Paraaortic lymph node (tissue), 1 donor: Measurements from ENCODE around the genes UCHL1, SLC30A9 and GABRG1.

DNA sequence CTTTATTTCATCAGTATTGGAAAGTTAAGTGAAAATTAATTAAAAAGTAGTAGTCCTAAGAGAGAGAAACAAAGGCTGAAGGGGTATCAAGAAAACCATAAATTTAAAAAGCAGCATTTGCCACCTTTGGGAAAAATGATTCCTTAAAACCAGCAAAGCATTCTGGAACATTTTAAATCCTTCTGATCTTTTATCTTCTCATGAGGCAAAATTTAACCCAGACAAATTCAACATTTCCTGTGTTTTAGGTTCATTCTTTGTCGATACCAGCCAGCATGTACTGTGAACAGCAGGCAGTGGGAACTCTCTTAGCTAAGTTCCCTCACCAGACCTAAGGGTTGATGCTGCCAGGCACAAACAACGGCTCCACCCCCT lies 2.3 kb upstream of the RBM47 start:
- PRO-cap = no peak

GRCh38 chr4:40721867-40722386 lies 27.8 kb upstream of the NSUN7 start:
- PRO-cap = no peak

DNA sequence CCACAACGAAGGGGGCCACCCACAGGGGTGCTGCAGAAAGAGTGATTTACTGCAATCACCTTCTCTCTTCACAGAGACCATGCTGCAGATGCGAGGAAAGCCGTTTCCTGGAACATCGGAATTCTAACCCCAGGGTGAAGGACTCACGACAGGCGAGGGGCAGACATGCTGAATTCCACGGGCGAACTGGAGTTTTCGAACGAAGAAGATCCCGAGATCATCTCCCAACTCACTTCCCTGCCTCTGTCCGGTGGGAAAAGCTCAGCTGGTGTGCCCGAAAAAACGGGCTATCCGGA lies 722 bp downstream of the NSUN7 start:
- PRO-cap = no peak

DNA sequence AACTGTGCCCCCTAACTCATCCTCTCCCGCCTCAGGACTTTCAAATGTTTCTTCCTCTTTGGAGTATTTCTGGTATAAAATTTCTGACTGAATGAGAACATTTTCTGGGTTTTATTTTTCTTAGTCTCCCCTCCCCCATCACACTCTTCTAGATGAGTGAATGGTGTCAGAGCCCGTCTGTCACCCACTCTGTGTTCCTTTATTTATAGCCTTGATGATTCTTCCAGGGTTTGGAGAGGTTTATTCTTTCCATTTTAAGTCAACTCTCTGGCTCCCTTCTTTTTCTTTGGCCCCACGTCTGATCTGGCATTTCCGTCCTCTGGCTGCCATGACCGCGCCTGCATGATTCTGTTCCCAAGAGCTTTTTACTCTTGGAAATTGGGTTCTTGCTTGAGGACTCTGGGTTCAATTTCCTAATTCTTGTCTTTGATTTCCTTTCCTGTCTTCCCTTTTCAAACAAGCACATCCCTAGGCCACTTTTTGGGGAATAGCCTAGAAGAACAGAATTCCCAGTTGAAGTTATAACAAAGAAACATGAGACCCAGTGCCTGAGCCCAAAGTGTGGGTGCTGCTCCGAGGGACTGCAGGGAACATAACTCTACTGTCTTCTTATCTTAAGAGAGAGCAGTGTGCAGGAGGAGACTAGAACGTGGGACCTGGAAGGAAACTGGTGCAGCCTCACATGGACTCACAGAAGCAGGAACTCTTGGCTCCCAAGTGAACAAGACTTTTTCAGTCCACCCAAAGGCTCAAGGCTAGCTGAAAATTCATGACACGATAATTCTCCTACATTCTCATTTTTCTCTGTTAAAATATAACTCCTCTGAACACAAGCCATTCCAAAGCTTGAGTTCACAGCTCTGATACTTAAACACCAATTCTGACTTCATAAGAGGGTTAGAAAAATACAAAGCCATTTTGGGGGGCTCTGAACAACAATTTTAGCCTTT lies 129.1 kb downstream of the NSUN7 start:
- PRO-cap = no peak

DNA sequence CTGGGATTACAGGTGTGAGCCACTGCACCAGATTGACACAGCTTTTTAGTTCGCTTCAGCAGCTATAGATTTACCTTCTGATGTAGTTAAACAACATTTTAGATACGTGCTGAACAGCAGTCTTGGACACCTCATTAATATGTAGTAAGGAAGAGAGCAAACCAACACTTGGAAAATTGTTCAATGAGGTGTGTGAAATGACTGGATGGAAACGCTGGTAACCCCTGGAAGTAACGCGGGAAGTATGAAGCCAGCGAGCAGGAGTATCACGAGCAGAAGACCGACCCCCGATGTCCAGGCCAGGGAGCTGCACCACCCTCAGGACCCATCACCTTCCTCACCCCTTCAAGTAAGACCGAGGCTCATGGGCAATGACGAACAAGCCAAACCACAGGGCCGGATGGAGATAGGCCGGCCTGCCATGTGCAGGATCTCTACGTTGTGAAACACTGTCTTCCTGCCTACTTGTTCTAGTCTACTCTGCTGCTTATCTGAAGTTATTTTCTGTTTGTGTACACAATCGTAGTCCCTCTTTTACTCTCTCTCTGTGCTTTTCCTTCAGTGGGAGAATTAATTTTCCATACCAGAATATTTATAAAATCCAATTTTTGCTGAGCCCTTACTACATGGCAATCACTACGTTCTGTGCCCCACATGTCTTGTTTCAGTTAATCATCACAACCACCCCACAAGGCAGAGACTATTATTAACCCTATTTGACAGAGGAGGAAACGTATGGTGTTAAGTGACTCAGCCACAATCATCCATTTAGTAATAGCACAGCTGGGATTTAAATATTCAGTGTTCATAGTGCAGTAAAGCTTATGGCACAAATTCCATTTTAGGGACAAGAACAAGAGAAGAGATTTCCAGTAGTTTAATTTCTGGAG lies 221.7 kb downstream of the APBB2 start:
- PRO-cap = no peak

DNA sequence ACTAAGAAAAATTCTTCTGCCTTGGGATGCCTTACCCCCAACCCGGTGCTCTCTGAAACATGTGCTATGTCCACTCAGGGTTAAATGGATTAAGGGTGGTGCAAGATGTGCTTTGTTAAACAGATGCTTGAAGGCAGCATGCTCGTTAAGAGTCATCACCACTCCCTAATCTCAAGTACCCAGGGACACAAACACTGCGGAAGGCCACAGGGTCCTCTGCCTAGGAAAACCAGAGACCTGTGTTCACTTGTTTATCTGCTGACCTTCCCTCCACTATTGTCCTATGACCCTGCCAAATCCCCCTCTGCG lies 164.6 kb downstream of the APBB2 start:
- PRO-cap = no peak

GRCh38 chr4:41132200-41132801 lies 82.0 kb downstream of the APBB2 start:
- PRO-cap = no peak

DNA sequence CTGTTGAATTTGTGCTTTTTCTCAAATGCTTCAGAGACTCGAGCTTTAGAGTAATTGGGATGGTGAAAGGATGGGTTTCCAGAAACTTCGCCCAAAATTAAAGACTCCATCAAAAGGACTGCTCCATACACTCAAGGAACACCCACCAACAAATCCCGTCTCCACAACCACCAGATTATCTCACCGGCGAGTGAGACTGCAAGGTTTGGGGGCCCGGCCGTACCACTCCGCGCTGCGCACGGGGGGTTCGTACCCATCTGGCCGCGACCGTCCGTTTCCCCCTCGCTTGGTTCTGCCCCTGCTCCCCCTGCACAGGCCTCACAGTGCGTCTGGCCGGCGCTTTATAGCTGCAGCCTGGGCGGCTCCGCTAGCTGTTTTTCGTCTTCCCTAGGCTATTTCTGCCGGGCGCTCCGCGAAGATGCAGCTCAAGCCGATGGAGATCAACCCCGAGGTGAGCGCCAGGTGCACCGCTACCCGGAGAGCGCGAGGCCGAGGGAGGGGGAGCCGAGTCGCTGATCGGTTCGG lies at the start of gene UCHL1:
TSS of gene UCHL1 (plus strand) at position 370 of the 525 bp plus-strand sequence.
- PRO-cap = no peak

GRCh38 chr4:41257084-41258027 lies 628 bp downstream of the UCHL1 start:
- PRO-cap = no peak

DNA sequence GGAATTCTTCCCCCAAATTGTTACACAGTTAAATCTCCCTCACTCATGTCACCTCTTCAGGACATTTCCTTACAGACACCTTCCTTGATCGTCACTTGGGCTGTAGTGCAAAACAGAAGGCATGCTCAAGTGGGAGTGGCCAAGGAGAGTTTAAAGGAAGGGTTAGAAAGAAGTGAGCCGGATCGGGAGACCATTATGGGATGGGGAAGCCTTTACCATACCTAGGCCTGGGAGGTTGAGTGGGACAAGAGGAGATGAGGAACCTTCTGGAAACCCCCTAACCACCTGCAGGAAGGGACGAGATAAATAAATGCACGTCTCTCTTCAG lies 102.7 kb downstream of the UCHL1 start:
- PRO-cap = no peak

- PRO-cap = no peak
Observed at GRCh38 chr4:41544956-41545847, 7.2 kb downstream of the LIMCH1 start.

DNA sequence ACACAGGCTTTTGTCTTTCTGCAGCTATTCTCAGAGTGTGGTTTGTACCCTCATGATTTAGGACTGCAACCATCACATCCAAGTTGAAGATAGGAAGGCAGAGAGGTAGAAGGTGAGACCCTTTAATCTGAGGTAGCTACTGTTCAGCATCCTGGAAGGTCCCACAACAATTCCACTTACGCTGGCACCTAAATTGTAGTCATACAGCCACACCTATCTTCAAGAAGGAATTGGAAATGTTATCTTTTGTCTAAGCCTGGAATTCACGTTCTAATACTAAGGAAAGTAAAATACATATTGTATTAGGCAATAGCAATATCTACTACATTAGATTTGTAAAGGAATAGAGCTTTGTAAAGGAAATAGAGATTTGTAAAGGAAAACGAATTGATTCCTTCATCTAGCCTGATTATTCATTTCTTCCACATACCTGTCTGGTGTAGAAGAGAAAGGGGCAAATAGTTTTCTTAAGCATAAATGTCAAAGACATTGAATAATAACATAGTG lies 76.4 kb upstream of the PHOX2B start:
- PRO-cap = no peak

GRCh38 chr4:41882398-41882867 lies 52.8 kb upstream of the TMEM33 start:
- PRO-cap = no peak

GRCh38 chr4:41934480-41934847 lies 765 bp upstream of the TMEM33 start:
- PRO-cap = no peak

DNA sequence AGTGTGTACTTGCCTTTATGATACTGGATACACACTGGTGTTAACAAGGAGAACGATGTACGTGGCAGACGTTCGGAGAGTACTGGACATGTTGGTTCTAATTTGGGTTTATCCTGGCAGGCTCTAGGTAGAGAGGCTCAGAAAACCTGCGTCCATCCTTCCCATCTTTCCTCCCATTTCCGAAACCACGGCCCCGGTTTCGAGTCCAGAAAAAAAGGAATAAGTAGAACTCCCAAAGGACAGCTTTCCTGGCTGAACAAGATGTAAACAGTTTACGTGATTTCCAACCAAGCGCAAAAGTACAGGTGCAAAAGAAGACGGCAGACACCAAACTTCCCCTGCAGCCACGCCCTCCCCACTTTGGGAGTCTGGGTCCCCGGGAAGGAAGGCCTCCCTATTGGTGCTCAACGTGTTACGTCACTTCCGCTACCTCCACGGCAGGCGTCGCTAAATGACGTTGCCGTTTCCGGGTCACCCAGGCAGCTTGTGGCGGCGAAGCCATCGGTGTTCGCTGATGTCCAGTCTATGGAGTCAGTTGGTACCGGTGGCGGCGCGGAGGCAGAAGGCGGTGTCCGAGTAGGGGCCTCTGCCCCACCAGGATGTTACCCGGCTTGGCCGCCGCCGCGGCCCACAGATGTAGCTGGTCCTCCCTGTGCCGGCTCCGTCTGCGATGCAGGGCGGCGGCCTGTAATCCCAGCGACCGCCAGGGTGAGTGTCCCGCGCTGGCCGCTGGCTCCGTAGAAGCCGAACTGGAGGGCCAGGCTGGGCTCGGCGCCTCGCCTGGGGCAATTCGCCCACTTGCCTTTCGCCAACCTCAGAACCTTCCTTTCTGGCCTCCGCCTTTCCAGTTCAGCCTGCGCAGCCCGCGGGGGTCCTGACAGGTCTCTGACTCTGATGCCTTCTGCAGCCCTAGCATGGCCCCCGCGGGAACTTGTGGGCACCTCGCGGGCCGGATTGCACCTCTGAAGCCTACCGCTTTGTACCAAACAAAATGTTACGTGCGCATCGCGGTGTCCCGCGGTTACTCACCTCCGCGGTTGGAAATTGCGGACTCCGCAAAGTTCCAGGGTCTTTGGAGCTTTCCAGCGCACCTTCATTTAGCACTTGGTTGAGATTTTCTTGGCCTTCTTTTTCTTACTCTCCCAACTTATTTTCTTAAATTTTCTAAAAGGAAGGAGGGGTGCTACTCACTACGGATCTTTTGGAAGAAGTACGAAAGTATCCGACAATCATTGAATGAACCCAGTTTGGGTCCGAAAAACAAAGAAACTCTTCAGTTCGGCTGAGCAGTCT lies at the start of gene SLC30A9:
TSS of gene SLC30A9 (plus strand) at position 478 of the 1,293 bp plus-strand sequence.
- PRO-cap = bidirectional peak, plus-strand start at position 478 of the sequence, minus-strand start at position 370 of the sequence

DNA sequence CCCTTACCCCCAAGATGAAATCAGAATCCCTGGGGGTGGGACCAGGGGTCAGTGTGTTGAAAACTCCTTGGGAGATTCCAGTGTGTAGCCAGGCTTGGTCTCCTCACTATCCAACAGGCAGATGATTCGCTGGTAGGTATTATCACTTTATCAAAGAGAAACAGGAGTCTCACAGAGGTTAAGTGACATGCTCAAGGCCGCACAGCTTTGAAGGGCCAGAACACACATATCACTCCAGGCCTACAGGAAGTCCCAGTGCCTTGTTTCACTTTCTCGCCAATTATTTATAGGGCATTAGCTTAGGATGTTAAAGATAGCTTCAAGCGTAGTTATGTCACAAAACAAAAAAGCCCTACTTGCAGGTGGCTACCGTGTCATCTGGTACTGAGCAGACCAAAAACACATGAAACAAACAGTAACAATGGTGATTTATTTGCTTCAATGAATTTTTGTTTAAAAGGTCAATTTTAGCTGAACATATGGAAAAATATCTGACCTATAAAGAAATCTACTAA lies 13.2 kb downstream of the ATP8A1 start:
- PRO-cap = no peak

DNA sequence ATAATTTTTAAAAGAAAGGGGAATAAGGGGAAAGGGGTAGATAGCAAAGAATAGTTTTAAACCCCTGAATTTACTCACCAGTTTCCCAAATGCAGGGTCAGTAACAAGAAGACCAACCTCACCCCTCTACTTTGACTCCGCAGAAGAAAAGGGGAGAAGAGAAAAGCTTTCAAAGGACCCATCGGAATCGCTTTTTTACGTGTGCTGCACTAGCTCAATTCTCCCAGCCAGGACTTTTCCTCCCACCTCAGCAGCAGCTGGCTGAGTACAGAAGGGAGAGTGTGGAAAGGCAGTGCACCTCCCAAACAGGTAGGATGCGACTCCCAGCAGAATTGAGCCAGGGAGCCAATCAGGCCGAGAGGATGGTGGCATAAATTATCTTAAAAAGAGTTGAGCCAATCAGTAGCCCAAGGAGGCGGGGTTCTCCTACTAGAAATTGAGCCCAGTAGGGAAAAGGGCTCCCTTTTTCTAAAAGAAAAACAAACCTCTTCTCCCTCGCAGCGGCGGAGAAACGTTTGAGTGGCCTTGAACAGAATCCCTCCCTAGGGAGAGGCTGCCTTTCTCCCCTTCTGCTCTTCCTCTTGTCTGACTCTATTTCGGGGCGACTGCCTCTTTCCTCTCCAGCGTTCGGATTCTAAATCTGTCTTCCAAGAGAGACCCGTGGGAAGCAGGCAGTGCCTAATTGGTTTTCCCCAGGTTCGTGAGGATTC lies at the start of gene GABRG1:
TSS of gene GABRG1 (minus strand) at position 323 of the 710 bp plus-strand sequence.
- PRO-cap = no peak

GRCh38 chr4:46390409-46390916 lies 535 bp upstream of the GABRA2 start:
- PRO-cap = no peak

DNA sequence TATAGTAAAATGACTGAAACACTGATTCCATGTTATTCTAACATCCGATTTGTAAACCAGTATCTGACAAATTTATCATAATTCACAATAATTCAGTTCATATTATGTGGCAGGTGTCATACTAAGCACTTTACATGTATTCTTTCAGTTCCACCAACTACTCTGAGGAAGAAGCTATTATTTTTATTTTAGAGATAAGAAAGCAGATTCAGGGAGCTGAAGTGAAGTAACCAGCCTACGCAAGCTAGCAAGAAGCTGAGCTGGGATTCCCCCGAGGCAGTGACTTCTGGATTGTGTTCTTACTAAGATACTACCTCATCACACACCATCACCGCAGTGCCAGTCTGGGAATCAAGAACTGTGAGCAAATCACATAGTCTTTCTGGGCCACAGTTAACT lies 1.2 kb upstream of the CORIN start:
- PRO-cap = no peak

GRCh38 chr4:47843595-47844277 lies 5.9 kb upstream of the CORIN start:
- PRO-cap = no peak